Left colon (tissue), 1 donor: ENCODE data around the genes ATP1A1, CD58 and TTF2.

- PRO-cap: no peak
Observed at GRCh38 chr1:116330041-116331357, 42.5 kb upstream of the ATP1A1 start.

GRCh38 chr1:116373174-116373733 lies at the start of gene ATP1A1:
ATP1A1 (plus strand) TSS chr1:116373244.
- PRO-cap: bidirectional peak, plus-strand start at chr1:116373244, minus-strand start at chr1:116373063; bidirectional peak, plus-strand start at chr1:116373680, minus-strand start at chr1:116373667

DNA sequence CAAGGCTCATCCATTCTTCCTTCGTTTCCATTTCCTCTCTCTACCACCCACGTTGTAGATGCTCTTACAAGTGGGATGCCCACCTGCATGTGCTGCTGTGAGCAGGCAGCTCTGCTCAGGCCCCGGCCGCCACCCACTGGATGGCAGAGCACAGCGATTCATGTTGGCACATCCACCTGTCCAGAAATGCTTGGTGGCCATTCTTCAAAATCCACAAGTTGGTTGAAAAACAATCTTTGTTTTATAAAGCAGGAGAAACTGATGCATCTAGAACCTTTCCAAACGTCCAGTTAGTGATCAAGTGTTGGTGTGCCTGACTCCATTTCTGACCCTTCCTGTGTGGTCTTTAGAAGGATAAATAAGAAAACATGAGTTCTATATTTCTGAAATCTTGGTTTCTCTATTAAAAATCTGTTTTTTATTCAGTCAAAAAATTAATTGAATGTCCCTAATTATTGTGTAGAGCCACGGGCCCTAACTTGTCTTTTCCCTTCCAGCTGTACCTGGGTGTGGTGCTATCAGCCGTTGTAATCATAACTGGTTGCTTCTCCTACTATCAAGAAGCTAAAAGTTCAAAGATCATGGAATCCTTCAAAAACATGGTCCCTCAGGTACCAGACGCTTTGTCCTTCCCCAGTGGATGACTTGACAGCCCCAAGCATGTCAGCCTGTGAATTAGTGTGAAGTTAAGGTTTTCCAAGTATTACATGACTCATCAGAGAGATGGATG lies 14.8 kb downstream of the ATP1A1 start:
- PRO-cap: no peak

GRCh38 chr1:116389354-116389945 lies 16.4 kb downstream of the ATP1A1 start:
- PRO-cap: no peak

DNA sequence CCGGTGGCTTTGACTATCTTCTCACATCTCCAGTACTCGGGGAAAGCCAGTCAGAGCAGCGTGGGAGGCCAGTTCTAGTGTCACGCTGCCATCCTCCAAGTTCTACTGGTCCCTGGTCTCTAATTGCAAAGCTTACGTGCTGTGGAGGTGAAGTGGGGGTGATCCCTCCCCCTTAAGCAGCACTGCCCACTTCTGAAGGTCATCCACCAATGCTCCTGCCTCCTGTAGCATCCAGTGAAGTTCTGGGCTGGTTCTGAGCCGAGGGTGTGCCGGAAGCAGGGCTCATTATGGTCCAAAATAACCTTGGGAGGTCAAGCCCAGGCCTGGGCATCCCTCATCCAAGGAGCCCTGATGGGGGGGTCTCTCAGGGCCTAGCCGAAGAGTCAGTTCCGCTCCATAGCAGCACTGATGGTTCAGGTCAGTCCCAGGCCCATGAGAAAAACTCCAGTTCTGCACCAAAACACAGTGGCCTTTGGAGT lies 94.9 kb downstream of the CD58 start:
- PRO-cap: unidirectional peak, minus-strand start at position 121 of the sequence

DNA sequence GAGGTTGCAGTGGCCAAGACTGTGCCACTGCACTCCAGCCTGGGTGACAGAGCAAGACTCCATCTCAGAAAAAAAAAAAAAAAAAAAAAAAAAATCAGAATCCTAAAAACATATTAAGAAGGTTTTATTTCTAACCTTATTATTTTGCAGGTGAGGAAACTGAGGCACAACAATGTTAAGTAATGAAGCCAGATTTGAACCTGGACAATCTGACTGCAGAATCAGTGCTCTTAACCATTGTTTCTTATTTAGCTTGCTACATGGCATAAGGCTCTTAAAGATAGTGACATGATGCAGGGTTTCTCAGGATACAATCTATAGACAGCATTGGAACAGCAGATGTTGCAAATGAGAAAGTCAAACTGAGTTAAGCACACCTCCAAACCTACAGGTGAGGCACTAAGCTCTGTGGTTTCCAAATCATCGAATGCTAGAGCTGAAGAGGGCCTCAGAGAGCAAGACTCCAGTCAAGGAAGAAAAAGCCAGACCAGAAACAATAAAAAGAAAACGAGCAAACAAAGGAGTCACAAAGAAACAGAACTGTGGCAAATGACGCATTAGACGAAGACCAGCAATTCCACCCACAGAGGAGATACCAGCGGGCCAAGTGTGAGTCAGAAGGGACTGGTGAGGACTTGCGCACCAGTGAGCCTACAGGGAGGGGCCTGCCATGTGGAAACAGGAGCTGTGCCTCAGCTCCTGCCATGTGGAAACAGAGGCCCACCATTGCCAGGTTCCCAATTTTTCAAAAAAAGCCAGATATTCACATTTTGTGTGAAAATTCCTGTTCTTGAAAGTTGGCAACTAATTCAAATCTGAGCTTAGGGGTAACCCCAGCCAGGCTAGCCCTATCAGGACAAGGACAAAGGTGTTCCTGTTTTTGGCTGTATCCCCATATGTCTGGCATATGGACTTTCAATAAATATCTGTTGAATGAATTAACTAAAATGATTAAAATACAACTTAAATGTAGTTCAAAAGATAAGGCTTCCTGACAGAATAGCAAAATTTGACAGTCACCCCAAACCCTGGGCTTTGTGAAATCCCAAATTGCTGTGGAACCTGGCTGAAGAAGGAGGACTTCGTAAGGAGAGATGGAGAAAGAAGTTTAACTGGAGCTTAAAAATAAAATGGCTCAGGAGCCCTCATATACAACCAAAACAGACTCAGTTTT lies 14.3 kb downstream of the CD58 start:
- PRO-cap: unidirectional peak, minus-strand start at position 429 of the sequence

DNA sequence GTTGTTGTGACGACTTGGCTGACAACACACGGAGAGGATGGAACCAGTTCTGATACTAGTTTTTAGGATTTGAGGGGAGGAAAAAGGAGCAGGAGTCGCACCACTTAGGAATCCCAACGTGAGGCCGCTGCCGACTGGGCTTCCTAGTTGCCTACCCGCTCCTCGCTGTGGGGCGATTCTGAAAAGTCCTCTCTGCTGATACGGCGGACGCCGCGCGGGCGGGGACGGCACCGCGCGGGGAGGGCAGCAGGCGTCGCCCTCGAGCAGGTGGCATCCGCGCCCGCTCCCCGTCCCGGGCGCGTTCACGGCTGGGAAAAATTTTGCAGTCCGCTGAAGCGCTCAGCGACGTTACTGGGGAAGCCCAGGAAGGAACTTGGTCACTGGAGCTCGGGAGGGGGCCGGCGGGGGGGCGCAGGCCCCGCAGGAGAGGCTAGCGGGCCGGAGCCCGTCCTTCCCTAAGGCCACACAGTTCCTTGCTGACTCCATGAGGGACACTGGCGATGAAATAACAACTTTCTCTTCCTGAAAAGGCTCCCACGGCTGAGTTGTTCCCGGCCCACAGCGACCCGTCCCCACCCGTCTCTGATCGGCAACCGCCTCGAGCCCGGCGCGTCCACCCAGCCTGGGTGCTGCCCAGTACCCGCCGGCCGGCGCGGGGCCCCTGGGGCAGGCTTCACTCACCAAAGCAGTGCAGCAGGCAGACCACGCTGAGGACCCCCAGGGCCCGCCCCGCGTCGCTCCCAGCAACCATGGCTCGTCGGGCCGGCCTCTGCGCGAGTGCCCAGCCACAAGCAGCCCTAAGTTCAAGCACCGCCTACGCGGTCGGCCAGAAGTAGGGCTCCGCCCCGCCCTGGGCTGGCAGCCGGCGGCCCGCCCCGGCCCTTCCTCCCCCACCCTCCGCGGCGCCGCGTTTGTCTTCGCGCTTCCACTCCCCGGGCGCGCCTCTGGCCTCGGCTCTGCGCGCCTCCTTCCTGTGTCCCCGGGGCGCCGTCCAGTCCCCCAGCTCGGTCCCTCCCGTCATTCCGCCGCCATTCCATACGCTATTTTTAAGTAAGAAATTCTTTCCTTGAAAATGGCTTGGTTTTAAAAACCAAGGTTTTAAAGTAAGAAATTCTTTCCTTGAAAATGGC lies at the start of gene CD58:
Gene CD58 (minus strand): TSS at position 805 of the 1,130 bp plus-strand sequence.
- PRO-cap: bidirectional peak, plus-strand start at position 342 of the sequence, minus-strand start at position 174 of the sequence; unidirectional peak, minus-strand start at position 584 of the sequence; bidirectional peak, plus-strand start at position 928 of the sequence, minus-strand start at position 798 of the sequence

GRCh38 chr1:116579413-116579902 lies 8.6 kb upstream of the CD58 start:
- PRO-cap: no peak

GRCh38 chr1:116666033-116666541 lies 1.4 kb downstream of the IGSF3 start:
- PRO-cap: unidirectional peak, plus-strand start at chr1:116666295; unidirectional peak, plus-strand start at chr1:116666325

DNA sequence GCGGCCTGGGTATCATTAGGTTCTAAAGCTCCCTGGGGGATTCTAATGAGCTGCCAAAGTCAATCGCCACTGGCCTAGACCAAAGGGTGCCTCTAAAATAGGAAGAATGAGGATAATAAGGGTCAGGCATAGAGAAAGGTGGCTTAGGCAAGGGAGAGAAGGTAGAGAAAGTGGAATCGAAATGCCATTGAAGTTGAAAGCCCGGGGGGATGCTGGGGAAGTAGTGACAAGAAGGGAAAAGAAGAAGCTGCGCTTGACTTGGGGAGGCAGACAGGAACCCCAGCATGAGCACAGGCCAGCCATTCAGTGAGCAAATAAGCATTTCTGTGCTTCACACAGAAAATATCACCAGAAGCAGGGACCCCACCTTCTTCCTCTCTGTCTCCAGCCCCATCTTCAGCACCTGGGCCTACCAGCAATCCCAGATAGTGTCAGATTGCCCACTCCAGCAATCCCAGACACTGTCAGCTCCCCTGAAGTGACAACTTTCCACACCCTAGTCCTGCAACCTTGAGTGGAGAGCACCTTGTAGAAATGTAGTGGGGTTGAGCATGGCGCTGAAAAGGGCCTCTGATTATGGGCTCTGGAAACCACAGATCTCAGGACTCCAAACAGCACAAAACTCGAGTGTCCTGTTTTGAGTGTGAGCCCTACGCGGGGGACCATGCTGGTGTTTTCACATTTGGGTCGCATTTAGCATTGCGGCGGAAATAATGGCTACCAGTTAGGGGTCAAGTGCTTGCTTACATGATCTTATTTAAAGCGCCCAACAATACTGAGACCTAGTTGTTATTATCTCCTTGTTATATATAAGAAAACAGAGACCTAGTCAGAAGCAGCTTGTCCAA lies 1.6 kb downstream of the CD2 start:
- PRO-cap: no peak

DNA sequence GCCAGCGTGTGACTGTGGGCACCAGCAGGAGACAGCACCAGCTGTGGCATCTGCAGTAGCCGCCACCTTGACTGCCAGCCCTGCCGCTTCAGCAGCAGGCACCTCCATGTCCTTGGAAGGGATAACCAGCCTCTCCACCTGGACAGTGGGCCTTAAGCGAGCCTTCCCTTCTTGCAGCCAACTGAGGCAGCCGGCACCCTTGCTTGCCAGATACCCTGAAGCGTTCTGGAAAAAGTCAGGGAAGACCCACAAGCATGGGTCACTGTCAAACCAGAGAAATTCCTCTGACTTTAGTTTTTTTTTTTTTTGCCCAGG lies 30.2 kb upstream of the PTGFRN start:
- PRO-cap: no peak

GRCh38 chr1:117060223-117060963 lies at the start of gene TTF2:
TTF2 (plus strand) TSS chr1:117060326.
- PRO-cap: bidirectional peak, plus-strand start at chr1:117060315, minus-strand start at chr1:117060039; unidirectional peak, minus-strand start at chr1:117060780; unidirectional peak, minus-strand start at chr1:117060841

- PRO-cap: no peak
Observed at GRCh38 chr1:117147749-117148626, 26.4 kb upstream of the TRIM45 start.

- PRO-cap: no peak
Observed at GRCh38 chr1:117367672-117367875, 325 bp downstream of the MAN1A2 start.

- PRO-cap: no peak
Observed at GRCh38 chr1:117544836-117545169, 61.0 kb upstream of the TENT5C start.

- PRO-cap: no peak
Observed at GRCh38 chr1:117599876-117600316, 6.0 kb upstream of the TENT5C start.

DNA sequence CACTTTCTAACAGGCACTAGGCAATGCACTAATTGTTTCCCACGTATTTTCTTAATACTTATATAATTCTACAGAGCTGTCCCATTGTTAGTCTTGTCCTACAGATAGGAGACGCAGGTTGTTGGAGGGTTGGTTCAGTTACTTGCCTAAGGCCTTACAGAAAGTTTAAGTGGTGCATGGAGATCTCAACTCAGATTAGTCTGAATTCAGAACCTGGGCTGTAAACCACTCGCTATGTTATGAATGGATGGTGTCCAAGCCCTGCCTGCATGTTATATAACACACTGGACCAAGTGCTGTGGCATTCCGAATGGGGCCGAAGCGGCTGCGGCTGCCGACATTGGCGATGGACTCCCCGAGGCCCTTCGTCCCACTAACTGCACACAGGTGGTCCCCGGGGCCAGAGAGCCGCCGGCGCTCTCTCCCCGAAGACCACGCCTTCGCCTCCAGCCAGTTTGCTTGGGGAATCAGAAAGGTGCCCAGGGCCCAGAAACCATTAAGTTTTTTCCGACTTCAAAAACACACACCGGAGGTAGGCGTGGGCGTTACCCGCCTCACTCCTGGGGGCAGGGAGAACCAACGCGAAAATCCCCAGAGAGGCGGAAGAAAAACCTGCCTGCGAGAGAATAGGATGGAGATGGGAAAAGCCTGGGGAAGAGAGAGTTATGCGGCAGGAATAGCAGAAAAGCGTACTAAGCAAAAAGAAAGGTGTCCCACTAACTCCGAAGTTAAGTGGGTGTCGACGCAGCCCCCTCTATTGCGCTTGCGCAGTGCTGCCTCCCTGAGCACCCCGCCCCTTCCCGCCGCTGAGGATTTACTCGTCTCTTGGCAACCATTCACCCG lies 597 bp upstream of the TENT5C start:
- PRO-cap: unidirectional peak, plus-strand start at position 304 of the sequence; bidirectional peak, plus-strand start outside the sequence, minus-strand start at position 730 of the sequence

- PRO-cap: no peak
Observed at GRCh38 chr1:117672815-117673287, 67.0 kb downstream of the TENT5C start.

DNA sequence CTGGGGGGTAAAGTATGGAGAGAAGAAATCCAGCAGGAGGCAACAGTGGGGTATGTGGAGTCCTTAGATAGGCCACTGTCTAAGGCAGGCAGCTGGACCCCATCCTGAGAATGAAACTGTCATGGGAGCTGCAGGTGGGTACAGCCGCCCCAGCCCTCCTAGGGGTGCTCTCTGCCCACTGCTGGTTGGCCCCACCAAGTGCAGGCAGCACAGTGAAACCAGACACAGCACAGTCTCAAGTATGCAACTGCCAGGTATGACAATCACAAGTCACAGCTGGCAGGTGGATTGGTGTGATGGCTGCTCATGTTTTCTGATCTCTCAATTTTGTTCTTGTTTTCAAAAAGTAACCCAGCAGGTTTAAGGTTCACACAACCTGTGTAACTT lies 80.6 kb downstream of the TENT5C start:
- PRO-cap: no peak

- PRO-cap: no peak
Observed at GRCh38 chr1:117873776-117874587, 55.4 kb downstream of the GDAP2 start.